HTR-8/SVneo (cell line): ENCODE measurements around the genes ODAD1 and SPACA4.

DNA sequence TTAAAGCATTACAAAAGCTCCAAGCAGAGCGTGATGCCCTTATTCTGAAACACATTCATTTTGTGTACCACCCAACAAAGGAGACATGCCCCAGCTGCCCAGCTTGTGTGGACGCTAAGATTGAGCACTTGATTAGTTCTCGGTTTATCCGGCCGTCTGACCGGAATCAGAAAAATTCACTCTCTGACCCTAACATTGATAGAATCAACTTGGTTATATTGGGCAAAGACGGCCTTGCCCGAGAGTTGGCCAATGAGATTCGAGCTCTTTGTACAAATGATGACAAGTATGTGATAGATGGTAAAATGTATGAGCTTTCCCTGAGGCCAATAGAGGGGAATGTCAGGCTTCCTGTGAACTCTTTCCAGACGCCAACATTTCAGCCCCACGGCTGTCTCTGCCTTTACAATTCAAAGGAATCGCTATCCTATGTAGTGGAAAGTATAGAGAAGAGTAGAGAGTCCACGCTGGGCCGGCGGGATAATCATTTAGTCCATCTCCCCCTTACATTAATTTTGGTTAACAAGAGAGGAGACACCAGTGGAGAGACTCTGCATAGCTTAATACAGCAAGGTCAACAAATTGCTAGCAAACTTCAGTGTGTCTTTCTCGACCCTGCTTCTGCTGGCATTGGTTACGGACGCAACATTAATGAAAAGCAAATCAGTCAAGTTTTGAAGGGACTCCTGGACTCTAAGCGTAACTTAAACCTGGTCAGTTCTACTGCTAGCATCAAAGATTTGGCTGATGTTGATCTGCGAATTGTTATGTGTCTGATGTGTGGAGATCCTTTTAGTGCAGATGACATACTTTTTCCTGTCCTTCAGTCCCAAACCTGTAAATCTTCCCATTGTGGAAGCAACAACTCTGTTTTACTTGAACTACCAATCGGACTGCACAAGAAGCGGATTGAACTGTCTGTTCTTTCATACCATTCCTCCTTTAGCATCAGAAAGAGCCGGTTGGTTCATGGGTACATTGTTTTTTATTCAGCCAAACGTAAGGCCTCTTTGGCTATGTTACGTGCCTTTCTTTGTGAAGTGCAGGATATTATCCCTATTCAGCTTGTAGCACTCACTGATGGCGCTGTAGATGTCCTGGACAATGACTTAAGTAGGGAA lies 59.8 kb downstream of the ARHGAP35 start:
- RRBS: no CpG with 5 or more reads among the region's 26 CpGs

GRCh38 chr19:46958484-46959228 lies 61.0 kb upstream of the NPAS1 start:
- RRBS: no CpG with 5 or more reads among the region's 8 CpGs

DNA sequence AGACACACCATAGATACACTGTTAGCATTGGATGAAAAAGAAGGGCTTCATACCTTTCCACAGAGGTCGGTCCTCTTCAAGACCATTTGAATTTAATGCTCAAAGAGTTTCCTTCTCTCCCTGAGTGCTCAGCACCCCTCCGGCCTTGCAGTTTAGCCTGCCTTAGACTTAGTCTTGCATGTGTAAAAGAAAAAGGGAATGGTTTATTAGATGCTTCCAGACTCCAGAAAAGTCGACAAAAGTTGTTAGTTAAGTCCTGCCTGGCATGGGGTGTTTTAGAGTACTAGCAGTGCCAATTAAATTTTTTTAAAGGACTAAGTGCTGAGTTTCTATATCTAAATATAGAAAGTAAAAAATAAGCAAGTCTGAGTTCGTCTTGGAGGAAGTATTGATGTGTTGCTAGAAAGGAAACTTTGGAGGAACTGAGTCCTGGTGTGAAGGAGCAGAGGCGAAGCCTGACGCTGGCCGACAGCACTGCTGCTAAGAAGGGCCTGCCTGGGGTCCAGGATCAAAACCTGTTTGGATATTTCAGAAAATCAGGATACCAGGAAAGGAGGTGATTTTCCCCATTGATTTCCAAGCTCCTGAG lies 38.5 kb upstream of the NPAS1 start:
- RRBS: no CpG with 5 or more reads among the region's 7 CpGs

- RRBS: no CpG with 5 or more reads among the region's 4 CpGs
Observed at GRCh38 chr19:47079379-47079693, 30.9 kb upstream of the TMEM160 start.

DNA sequence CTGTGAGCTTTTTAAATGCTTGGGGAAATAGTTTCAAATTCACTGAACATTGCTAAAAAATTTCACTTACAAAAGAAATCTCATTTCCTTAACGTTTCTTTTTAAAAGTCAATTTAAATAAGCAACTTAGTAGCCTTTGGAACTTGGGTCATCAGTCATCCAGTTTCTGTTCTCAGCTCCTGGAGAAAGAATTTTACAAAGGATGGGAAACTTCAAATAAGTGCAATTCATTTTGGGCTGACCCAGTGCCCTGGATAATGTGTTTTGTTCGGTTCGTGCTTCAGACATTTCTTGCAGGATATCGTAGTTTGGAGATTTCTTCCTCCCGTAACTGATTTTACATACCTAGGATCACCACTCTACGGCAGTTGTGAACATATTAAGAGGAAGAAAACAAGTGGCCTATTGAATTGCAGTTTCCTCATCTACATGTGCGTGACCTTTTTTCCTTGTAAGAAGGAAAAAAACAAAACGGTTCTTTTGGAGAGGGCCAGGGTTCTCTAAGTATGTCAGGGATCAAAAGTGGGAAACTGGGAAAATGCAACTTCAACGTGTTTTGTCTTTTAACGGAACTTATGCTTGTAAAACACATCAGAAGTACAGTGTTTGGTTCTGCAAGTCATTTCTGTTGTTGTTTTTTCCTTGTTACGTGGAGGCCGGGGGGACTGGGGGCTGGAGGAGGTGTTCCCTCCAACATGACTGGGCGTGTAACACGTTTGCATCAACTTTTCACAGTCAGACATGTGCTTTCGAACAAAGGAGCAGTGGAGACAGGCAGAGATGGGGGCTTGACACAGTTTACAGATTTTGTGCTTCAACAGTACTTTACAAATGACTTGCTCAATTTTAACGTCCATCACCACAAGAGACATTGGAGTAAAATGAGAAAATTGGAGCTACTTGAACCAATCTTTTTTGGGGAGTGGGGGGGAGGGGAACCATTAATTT lies 4.0 kb downstream of the ZC3H4 start:
- RRBS: no CpG with 5 or more reads among the region's 16 CpGs

DNA sequence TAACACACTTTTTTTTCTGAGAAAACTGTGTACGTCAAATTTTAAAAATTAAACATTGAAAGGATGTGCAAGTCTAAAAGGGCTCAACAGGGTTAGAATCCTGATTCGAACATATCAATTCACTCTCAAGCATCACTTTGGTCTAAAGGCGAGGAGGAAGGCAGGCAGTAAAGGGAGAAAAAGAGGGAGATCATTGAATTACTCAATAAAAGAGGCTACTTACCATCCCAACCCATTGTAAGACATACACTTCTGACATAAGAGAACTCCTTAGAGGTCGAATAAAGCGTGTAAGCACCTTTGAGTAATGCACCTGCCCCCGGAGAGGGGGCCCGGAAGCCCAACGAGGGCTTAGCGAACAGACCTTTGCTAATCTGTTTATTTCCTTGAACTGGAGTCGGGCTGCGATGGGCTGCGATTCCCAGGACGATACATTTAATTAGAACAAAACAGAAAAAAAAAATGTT lies 3.1 kb downstream of the ZC3H4 start:
- RRBS: no CpG with 5 or more reads among the region's 13 CpGs

DNA sequence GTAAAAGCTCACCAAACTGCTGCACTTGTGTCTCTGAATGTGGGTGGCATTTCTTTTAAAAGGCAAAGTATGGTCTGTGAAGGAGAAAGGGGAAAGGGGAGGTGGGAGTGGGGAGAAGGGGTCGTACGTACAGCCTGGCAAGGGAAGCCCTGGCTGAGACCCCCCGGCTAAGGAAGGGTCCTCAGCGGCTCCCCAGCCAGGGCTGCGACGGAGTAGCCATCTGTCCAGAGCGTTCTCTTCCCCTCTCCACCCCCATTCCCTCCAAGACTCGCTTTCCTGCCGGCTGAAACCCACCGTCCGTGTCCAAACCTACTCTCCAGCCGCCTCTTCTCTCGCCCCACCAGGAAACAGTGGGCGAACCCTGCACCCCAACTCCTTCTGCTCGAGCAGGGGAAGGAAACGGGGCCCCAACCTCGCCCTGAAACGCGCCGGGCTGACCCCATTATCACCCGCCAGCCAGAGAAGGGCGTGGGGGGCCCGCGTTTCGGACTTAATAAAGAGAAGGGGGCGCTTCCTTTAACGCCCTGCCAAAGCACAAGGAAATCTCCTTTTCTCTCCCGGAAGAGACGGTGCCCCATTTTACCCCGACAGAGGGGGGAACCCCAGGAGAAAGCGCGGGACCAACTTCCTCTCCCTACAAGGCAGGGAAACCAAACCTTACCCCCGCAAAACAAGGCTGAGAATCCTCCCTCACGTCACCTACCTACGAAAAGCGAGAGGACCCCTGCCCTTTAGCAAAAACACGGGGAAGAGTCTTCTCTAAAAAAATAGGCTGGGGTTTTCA lies 2.5 kb downstream of the ZC3H4 start:
- RRBS: under 1% methylated on average over 7 of the region's 37 CpGs

- RRBS: no CpG with 5 or more reads among the region's 56 CpGs
Observed at GRCh38 chr19:47257008-47258205, 1.1 kb downstream of the CCDC9 start.

DNA sequence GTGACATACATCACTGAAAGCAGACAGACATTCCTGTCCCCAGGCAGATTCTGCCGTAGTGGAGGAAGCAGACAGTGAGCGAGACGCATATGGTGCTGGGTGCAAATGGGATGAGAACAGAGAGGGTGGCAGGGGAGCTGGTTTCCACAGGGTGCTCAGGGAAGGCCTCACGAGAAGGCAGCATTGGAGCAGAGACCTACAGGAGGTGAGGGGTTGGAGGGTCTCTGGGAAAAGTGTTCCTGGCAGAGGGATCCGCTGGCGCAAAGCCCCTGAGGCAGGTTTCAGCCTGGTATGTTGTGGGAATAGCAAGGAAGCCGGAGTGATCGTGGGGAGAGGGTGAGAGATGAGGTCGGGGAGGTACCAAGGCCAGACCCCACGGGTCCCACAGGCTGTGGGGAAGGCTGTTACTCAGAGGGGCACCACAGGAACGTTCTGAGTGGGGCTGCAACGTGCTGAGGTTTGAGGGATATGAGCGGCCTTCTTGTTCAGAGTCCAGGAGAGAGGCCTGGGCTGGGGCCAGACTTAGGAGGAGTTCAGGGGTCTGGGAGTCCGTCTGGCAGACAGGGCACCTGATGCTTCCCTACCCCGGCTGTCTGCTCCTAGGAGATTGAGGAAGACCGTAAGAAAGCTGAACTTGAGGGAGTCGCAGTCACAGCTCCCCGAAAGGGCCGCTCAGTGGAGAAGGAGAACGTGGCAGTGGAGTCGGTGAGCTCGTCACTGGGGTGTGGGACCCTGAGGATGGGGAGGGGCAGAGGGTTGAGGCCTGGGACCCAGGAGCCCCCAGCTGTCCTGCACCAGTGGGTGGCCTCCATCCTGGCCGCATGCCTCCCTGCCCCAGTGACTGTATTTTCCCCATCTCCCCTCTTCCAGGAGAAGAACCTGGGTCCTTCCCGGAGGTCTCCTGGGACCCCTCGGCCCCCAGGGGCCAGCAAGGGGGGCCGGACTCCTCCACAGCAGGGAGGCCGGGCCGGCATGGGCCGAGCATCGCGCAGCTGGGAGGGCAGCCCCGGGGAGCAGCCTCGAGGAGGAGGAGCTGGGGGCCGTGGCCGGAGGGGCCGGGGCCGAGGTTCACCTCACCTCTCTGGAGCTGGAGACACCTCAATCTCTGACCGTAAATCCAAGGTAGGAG lies 3.8 kb downstream of the CCDC9 start:
- RRBS: 96% methylated on average over 10 of the region's 38 CpGs

- RRBS: no CpG with 5 or more reads among the region's 10 CpGs
Observed at GRCh38 chr19:47383320-47384139, 34.4 kb downstream of the DHX34 start.

DNA sequence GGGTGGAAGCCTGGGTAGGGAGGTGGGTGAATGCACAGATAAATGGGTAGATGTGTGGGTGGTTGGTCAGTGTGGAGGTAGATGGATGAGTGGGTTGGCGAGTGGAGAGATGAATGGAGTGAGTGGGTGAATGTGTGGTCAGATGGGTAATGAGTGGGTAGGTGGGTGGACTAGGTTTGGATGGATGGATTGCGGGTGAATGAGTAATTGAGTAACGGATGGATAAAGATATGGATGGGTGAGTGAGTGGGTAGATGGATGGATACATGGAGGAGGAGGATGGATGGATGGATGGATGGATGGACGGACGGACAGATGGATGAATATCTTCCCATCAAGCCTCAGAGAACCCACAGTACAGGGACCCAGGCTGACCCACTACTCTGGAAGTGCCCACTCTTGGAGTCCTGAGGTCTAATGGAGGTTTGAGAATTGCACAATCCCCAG lies 13.3 kb downstream of the MEIS3 start:
- RRBS: no CpG with 5 or more reads among the region's 5 CpGs

GRCh38 chr19:47488949-47489375 lies 4.9 kb upstream of the KPTN start:
- RRBS: no CpG with 5 or more reads among the region's 9 CpGs

DNA sequence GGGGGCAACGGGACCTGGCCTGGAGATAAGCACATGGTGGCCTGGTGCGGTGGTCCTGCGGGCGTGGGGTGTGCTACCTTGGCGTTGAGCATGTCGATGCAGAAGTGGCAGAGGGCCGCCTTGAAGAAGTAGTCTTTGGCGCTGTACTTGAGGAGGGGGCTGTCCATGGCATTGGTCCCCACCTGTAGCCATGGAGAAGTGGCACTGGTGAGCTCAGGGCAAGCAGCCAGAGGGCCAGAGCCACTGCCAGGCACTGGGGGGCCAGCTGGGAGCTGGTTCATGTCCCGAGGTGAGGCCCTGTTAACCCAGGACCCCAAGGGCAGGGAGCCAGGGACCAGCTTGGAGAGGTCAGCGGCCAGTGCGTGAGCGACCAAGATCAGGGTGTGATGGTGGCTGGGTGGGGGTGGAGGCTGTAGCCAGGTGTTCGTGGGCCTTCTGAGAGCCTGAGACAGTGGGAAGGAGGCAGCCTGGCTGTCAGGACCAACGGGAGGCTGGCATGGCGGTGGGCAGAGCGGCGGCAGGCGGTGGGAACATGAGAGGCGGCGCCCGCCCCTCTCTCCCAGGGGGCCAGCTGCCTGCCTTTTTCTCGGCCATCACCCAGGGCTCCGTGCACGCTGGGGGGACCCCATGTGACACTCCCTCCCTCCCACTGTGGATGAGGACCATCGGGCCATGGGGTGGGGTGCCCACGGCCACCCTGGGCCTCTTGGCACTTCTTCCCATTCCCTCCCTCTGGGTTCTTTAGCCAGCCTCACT lies 8.1 kb upstream of the KPTN start:
- RRBS: no CpG with 5 or more reads among the region's 26 CpGs

DNA sequence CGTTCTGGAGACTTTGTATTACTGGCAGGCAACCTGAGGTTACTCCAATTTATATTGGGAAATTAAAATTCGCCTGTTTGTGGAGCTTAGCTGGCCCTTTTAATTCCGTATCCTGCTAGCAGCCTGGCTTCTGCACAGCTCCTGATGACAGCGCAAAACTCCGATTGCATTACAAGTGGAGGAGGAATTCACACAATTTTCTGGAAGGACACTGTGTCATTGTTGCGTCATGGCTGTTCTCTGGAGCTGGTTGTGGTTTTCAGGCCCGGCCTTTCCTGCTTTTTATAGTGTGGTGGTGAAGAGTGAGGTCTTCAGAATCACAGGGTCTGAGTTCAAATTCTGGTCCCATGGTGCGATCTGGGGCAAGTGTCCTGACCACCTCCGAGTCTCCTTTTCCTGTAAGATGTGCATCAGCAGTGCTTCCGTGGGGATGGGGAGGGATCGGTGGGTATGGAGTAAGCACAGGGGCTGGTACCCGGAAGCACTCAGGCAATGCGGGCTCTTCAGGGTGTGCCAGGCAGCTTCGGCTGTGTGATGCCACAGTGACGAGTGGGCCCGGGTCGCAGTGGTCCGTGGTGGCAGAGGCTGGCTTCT lies 49.0 kb upstream of the EHD2 start:
- RRBS: 93% methylated on average over 5 of the region's 18 CpGs

- RRBS: no CpG with 5 or more reads among the region's 26 CpGs
Observed at GRCh38 chr19:47778953-47779546, 547 bp downstream of the SELENOW start.

- RRBS: 1% methylated on average over 16 of the region's 49 CpGs
Observed at GRCh38 chr19:48321776-48322400, at the start of gene ODAD1. TSS of gene ODAD1 (minus strand) at chr19:48321971.

- RRBS: no CpG with 5 or more reads among the region's 12 CpGs
Observed at GRCh38 chr19:48553638-48554119, 1.7 kb downstream of the SULT2B1 start.

GRCh38 chr19:48606323-48607412 lies at the start of gene SPACA4:
TSS of gene SPACA4 (plus strand) at chr19:48606742.
- RRBS: 96% methylated on average over 4 of the region's 41 CpGs

GRCh38 chr19:48608701-48609240 lies 2.2 kb downstream of the SPACA4 start:
- RRBS: no CpG with 5 or more reads among the region's 11 CpGs

DNA sequence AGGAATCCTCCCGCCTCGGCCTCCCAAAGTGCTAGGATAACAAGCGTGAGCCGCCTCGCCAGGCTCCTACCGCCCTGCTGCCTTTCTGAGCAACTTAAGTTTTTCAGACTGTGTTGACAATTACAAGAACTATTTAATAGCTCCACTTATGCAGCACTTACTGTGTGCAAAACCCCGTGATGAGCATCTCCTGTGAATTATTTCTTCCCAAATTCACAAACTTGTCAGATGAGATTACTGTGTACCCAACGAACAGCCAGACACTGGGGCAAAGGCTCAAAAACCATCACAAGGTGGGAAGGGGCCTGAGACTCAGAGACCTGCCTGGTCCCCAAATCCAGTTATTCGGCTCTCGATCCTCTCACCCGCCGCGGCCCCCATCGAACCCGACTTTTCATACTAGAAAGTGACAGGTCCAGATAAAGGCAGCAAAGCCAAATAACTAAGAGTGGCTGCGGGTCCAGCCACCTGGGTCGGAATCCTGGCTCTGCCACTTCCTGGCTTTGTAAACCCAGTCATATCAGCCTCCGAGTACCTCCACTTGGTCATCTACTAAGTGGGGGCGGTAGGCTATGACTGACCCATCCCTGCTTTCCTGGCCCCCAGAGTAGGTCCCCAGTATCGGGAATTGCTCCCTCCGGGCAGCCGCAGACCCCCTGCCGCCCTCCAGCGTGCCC lies 441 bp downstream of the RPL18 start:
- RRBS: 0% methylated on average over 4 of the region's 24 CpGs